Hair follicle dermal papilla cell (primary cell): Measurements from ENCODE around the gene GPR137B.

DNA sequence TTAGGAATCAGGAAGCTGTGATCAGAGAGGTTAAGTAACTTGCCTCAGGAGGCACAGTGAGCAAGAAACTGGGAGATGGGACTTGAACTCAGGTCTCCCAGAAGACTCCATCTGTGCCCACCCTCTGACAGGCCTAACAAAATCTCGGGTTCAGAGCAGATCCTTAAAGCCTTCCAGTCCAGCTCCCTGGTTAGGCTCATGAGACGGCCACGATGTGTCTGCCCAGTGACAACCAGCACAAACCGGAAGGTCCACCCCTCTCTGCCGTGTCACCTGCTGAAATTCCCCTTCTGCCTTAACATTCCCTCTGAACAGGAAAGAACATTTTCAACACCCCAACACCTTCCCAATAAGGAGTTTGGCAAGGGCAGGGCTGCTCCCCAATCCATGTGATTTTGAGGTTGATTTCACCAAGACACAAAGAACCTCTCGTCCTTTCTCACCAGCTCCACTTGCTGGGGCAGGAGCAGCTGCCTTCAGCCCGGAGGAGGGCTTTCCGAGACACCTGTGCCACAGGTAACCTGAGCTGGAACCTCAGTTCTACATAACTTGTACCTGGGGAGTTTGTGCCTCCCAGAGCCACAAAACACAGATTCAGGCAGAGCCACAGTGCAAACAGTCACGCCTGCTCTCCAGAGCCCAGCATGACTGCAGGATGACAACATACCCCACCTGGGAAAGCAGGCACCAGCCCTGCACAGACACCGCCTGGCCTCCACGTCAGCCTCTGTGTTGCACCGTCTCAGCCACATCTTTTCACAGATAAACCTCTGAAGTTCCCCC is 229.9 kb downstream of the TOMM20 start:
- CAGE, long polyA plus RNA: no peak

DNA sequence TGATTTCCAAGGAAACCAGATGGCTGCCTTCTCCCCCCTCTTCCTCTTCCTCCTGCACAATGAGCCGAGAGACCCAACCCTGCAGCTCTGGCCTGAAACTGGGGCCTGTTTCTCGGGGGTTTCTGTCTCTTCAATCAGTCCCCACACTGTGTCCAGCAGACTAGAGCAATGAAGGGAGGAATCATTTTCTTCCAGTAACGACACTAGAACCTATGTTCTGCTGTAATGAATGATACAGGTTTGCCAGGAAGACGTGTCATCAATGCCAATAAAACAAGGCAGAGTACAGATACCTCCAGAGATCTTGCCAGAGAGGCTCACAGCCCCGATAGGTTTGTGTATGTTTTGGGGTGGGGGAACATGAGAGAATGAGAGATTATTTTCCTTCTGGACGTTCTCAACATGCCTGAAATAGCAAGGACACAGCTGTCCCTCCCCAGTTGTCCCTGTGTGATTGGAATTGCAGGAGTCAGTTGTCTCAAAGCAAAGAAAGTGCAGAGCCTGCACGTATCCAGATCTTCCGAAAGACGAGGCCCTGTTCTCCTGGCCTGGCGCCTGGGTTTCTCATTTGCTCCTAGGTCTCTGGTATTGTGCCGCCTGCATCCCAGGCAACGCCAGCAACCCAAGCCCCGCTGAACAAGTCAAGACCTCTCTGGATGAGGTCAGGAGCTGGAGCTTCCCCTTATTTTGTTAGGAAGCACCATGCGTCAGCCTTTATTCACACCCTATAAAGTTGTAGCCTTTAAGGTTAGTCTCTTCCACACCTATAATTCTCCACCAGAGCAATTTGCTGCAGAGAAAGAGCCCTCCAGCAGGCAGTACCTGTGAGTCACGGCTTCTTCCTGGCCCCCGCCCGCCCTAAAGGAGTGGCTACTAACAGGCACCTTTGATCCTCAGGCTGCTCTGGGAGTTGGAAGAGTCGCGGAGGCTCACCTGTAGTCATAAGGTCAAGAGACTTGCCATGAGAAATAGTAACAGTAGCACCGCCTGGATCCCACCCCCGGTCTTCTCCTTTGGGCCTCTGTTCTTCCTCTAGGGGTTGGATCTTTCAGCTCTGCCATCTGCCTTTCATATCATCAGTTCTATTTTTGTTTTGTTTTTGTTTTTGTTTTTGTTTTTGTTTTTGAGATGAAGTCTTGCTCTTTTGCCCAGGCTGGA is 130.5 kb downstream of the TOMM20 start:
- CAGE, long polyA plus RNA: no peak

DNA sequence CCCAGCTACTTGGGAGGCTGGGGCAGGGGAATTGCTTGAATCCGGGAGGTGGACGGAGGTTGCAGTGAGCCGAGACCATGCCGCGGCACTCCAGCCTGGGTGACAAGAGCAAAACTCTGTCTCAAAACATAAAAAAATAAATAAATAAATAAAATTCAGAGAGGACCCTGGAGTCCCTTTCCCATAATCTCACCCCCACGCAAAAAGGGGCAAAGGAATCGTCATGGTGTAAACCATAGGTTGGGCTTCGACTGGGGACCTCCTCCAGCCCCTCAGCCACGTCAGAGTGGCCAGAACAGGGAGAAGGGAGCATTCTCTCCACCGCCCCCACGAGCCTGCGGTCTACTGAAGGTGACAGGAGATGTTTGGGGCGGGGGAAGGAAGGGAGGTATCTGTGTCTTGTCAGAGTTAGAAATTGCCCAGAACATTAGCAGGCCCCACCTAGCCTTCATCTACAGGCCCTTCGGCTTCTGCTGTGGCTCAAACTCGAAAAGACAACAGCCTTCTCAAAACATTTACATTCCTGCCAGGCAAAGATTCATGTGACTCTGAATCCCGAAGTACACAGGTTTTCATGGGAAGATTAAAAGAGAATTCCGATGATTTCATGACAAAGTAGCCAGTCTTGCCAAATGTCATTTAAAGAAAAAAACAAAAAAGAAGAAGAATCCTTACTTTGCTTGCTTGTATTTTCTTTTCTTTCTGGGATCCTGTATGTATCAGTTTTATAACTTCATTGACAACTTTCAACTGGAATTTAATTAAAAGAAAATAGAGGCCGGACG is 128.2 kb downstream of the TOMM20 start:
- CAGE, long polyA plus RNA: no peak

DNA sequence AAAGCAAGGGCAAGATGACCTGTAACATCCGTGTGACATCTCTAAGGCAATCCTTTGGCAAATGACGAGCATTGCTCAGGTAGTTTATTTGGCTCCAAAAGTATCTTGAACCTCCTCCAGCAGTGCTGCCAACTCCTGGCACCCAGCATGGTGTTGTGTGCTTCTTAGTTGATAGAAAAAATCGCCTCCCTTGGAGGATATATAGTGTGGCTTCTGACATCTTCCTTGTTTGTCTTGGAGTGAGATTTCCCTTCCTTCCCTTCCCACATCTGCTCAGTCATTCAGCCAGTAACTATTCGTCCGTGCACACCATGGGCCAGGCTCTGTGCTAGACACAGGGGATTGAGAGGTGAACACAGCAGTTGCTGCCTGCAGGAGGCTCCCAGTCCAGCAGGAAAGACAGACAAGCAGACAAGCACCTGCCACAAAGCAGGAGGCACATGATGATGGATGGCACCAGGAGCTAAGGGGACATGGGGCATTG is 121.7 kb downstream of the TOMM20 start:
- CAGE, long polyA plus RNA: no peak

- CAGE, long polyA plus RNA: no peak
Measured at GRCh38 chr1:235108912-235109878, 19.4 kb downstream of the TOMM20 start.

- CAGE, long polyA plus RNA: no peak
Measured at GRCh38 chr1:235160351-235160698, 725 bp downstream of the RBM34 start.

DNA sequence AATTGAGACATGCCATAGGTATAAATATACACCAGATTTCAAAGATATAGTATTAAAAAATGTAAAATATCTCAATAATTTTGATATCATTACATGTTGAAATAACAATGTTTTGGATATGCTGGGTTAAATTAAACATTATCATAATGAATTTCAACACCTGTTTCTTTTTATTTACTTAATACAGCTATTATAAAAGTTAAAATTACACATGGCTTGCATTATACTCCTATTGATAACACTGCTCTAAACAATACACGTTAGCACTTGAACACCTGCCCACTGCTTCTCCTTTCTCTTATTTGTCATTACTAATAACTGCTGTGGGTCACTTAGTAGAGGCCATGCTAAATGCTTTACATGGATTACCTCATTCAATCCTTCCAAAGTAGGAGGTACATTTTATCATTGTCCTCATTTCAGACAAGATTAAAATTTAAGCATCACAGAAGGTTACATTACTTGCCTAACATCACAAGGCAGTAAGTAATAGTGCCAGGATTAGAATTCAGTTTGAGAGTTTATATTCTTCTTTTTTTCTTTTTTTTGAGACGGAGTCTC is 25.5 kb downstream of the ARID4B start:
- CAGE, long polyA plus RNA: no peak

GRCh38 chr1:235309640-235310420 is 18.1 kb downstream of the ARID4B start:
- CAGE, long polyA plus RNA: no peak

- CAGE, long polyA plus RNA: no peak
Measured at GRCh38 chr1:235484243-235484644, 20.0 kb downstream of the B3GALNT2 start.

GRCh38 chr1:235632588-235632874 is 17.1 kb downstream of the GNG4 start:
- CAGE, long polyA plus RNA: no peak

GRCh38 chr1:235648286-235648817 is 1.2 kb downstream of the GNG4 start:
- CAGE, long polyA plus RNA: no peak

GRCh38 chr1:235858510-235859136 is 8.1 kb downstream of the LYST start:
- CAGE, long polyA plus RNA: no peak

GRCh38 chr1:235876455-235876917 is 9.8 kb upstream of the LYST start:
- CAGE, long polyA plus RNA: no peak

DNA sequence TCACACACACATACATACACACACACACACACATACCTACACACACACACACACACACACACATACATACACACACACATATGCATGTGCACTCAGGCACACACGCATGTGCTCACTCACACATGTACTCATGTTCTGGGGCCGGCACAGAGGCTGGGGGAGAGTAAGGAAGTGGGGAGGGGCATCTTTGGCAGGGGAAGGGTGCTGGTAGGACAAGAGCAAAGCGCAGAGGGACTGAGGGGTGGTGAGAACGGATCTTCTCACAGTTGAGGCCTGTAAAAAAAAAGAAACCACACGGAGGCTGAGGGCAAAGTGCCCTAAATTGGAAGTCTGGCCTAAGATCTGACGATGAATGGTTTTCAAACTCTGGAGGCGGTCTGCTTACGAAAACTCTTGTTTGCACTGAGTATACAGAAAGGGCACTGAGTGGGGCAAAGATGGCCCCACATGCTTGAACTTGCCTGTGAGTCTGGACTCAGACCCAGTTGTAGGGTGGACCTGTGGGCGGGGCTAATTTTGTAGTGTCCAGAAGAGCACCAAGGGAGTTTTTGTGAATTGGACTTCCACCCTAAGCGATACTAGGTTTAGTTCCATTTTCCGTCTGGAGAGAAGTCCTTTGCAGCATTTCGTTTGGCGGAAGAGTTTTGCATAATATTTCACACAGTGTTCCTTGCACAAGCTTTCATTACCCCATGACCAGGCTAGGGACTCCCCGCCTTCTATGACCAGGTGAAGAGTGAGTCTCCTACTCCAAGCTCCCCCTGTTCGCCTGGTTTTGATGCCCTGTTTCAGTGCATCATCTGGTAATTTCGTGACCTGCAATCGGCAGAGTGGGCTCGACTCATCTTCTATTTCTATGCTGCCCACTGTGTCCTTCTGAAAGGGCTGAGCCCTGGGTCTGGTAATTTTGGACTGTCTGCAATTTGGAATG is 79.3 kb upstream of the LYST start:
- CAGE, long polyA plus RNA: no peak

DNA sequence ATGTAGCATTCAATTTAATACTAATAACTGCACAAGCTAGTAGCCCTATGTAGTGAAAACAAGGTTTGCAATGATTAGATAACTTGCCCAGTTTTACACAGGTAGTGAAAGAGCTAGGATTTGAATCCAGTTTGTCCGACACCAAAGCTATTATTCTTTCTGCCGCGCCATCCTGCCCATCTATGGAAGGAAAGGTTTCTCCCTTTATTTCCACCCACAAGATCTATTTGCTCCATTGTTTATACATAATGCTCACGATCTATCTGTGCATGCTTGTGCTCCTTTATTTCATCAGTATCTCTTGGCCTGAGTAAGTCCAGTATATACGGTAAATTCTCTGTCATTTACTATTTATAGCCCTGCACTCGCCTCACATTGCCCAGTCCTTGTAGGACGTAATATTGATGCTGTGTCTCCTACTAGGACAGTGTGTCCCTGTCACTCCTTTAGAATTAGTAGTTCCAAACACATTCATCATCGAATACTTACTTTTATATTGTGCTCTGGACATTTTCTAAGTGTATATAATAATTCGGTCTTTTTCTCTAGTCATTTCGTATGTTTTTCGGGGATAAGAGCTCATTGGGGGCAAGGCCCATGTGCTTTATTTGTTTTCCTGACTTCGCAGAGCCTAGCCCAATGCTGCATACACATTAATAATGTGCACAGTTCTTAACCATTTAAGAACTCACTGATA is 3.0 kb upstream of the NID1 start:
- CAGE, long polyA plus RNA: no peak

- CAGE, long polyA plus RNA: no peak
Measured at GRCh38 chr1:236141850-236142656, at the start of gene GPR137B. GPR137B (plus strand) TSS chr1:236142539.

DNA sequence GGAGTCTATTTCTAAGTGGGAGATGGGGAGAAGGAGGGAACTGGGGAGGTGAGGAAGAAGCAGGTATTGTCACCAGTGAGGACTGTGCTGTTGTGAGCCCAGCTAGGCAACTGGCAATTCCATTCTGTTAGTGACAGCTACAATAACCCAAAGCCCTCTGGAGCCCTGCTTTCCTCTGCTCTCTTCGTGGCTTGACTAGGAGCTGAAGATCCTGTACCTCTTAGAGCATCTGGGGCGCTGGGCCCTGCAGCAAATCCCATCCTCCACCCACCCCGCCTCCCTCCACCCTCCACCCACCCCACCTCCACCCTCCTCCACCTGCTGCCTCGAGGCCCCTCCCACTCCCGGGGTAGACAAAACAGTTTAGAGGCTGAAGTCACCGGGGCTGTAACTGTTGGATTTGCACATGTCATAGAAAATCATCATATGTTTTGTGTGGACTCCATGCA is 28.5 kb upstream of the LGALS8 start:
- CAGE, long polyA plus RNA: no peak

GRCh38 chr1:236524160-236524413 is 305 bp downstream of the LGALS8 start:
- CAGE, long polyA plus RNA: no peak

DNA sequence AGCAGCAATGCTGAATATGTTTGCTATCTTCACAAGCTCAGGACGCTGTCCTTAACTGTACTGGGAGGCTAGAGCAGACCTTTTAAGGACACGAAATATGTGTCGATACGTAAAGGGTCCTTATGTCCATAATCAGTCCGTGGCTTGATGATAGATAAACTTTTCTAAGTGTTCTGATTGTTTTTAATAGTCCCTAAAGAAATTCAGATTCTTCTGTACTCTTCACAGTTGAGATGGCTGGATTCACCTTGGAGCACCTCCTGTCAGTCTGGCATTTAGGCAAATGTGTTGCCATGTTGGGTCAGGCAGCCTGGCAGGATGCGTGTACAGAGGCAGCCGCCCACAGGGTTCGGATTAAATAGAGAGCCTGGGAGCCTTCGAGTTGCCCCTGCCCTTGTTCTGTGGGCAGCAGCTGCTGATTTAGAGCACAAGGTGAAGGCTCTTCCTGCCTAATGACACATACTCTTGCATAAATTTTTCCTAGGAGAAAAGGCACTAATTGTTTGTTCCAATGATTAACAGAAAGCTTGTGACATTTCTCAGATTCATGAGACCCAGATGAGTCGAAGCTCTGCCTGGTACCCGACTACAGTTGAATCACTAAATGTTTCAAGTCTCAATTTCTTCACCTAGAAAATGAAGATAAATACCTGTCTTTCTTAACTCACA is 3.7 kb downstream of the ACTN2 start:
- CAGE, long polyA plus RNA: no peak

DNA sequence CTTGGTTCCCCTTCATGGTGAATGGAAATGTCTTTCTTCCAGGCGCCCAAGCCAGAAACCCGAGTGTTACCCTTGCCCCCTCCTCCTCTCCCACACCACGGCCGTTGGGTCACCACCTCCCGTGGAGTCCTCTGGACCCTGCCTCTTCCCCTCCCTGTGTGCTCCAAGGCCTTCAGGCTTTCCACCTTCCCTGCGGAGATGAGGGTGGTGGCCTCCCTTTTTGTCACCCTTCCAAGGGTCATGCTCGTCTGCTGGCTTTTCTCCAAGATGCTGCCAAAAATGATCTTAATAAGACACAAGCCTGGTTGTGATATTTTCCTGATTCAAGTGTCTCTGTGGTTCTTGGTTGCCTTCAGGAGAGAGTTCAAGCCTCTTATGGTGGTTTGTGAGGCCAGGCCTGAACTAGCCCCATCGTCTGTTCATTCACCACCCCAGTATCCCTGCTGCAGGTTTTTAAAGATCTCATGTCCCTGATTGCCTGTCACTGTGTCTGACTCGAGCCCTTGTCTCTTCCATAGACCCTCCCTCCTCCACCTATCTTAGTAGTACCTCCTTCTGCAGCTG is 7.3 kb downstream of the ACTN2 start:
- CAGE, long polyA plus RNA: no peak